Uterus (tissue), 7 donors: ENCODE measurements around the gene TMEM45B.

GRCh38 chr11:129323845-129324472 lies 51.7 kb upstream of the BARX2 start:
- PRO-cap, 4 experiments = no peak in any of the 4 experiments
- RAMPAGE, long total RNA, 2 experiments = no peak in any of the 2 experiments
- RRBS = no CpG with 5 or more reads among the region's 12 CpGs

- PRO-cap, 4 experiments = no peak in any of the 4 experiments
- RAMPAGE, long total RNA, 2 experiments = no peak in any of the 2 experiments
- RRBS = no CpG with 5 or more reads among the region's 6 CpGs
Measured at GRCh38 chr11:129427270-129427941, 51.8 kb downstream of the BARX2 start.

DNA sequence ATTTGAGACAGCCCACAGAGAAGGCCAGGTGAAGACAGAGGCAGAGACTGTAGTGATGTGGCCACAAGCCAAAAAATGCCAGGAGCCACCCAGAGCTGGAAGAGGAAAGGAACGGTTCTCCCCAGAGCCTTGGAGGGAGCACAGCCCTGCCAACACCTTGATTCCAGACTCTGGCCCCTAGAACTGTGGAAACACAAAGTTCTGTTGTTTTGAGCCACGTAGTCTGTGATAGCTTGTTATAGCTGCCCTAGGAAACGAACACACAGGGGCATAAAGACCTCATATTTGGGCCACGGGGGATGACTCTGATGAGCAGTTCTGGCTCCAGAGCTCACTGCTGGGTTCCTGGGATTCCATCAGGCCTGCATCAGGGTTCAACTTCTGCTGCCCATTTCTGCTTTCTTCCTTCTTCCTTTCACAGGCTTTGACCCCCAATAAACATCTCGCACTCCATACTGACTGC lies 167.5 kb downstream of the BARX2 start:
- PRO-cap, 4 experiments = no peak in any of the 4 experiments
- RAMPAGE, long total RNA, 2 experiments = no peak in any of the 2 experiments
- RRBS = no CpG with 5 or more reads among the region's 5 CpGs

- PRO-cap, 4 experiments = peak in 2 of 4 experiments; most common plus-strand start chr11:129815850 (in 2)
- RAMPAGE, long total RNA, 2 experiments = no peak in any of the 2 experiments
- RRBS = 17% methylated on average over 4 of the region's 58 CpGs
Measured at GRCh38 chr11:129815402-129816189, at the start of gene TMEM45B. Gene TMEM45B (plus strand): TSS chr11:129815848.

GRCh38 chr11:129828215-129828854 lies 12.7 kb downstream of the TMEM45B start:
- PRO-cap, 4 experiments = peak in 2 of 4 experiments; most common minus-strand start chr11:129828573 (in 2)
- RAMPAGE, long total RNA, 2 experiments = no peak in any of the 2 experiments
- RRBS = no CpG with 5 or more reads among the region's 10 CpGs

GRCh38 chr11:130001205-130001930 lies 1.3 kb downstream of the PRDM10 start:
- PRO-cap, 4 experiments = peak in 4 of 4 experiments; most common plus-strand start chr11:130001436 (in 3); most common minus-strand start chr11:130001851 (in 2)
- RAMPAGE, long total RNA, 2 experiments = no peak in any of the 2 experiments
- RRBS = 2% methylated on average over 13 of the region's 31 CpGs

DNA sequence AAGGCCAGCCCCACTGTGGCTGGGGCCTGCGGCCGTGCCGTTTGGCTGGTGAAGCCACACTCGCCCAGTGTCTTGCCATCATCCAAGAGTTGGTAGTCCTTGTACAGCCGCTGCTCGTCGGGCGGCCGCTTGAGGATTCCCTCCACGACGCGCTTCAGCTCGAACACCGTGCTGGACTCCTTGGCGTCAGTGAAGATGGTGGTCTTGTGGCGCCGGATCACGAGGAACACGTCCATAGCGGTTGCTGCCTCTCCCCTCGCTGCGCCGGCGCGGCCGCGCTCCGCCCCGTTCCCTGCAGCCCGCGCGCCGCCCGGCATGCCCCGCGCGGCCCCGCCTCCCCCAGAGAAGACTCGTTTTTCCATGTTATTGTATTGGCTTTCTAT lies 30.3 kb upstream of the PRDM10 start:
- PRO-cap, 4 experiments = no peak in any of the 4 experiments
- RAMPAGE, long total RNA, 2 experiments = no peak in any of the 2 experiments
- RRBS = 87% methylated on average over 18 of the region's 39 CpGs

GRCh38 chr11:130085924-130086374 lies 16.3 kb downstream of the APLP2 start:
- PRO-cap, 4 experiments = no peak in any of the 4 experiments
- RAMPAGE, long total RNA, 2 experiments = no peak in any of the 2 experiments
- RRBS = no CpG with 5 or more reads among the region's 6 CpGs

GRCh38 chr11:130123188-130124008 lies 36.2 kb upstream of the ST14 start:
- PRO-cap, 4 experiments = no peak in any of the 4 experiments
- RAMPAGE, long total RNA, 2 experiments = no peak in any of the 2 experiments
- RRBS = 100% methylated on average over 2 of the region's 35 CpGs

GRCh38 chr11:130139478-130139925 lies 20.1 kb upstream of the ST14 start:
- PRO-cap, 4 experiments = no peak in any of the 4 experiments
- RAMPAGE, long total RNA, 2 experiments = no peak in any of the 2 experiments
- RRBS = no CpG with 5 or more reads among the region's 13 CpGs

- PRO-cap, 4 experiments = no peak in any of the 4 experiments
- RAMPAGE, long total RNA, 2 experiments = no peak in any of the 2 experiments
- RRBS = no CpG with 5 or more reads among the region's 8 CpGs
Measured at GRCh38 chr11:130171172-130171991, 11.8 kb downstream of the ST14 start.

DNA sequence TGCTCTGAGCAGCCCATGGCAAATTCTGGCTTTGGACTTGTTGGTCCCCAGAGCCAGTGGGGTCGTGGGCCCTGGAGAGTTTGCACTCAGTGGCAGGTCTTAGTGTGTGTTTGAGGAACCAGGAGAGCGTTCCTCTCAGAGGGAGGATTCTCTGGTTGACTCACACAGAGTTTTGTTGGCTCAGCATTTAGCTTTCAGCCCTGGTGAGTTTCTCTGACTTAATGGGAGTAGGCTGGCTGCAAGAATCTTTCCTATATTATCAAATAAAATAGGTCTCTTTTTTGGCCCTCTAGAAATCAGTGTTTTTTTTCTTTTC lies 20.9 kb downstream of the ST14 start:
- PRO-cap, 4 experiments = no peak in any of the 4 experiments
- RAMPAGE, long total RNA, 2 experiments = no peak in any of the 2 experiments
- RRBS = no CpG with 5 or more reads among the region's 2 CpGs

DNA sequence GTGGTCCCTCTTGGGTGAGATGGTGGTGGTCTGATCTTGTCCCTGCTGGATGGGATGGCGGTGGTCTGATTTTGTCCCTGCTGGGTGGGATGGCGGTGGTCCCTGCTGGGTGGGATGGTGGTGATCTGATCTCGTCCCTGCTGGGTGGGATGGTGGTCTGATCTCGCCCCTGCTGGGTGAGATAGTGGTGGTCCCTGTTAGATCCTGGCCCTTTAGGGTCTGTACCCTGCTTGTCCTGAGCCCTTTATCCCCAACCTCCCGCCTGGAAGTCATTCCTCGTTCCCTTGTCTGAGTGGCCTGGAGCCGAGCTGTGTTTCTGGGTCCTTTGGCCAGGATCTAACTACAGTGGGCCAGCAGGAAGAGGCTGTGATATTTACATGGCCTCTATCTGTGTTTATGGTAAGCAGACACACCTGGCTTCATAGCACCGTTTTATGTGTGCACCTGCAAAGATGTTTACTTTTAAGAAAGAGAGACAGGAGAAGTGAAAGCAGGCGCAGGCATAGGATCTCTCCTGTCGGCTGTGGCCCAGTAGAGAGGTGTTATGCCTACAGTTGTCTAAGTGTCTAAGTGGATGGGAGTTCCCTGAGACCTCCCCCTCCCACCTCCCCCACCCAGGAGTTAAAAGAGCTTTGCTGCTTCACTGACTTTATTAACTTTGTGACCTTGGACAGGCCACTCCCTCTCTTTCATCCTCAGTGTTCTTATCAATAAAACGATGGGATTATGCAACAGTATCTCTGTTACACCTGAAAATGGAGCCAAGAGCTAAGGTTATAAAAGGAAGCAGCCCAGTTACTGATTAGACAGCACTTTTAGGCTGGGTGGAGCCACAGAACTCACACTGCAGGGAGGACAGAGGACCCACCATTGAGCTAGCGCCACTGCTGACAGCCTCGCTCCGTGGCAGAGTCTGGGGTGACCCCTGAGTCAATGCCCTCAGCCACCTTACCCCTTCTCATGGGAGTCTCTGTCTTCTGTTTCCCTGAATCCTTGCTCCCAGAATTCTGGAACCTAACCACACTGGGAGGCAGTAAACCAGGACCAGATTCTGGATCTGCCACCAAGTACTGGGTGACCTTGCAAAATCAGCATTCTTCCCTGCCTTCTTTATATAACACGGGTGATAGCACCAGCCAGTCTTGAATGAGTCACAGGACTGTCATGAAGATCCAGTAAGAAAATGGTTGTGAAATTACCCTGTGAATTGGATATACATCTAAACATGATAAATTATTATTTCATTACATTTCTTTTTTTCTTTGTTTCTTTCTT lies 21.9 kb downstream of the ST14 start:
- PRO-cap, 4 experiments = no peak in any of the 4 experiments
- RAMPAGE, long total RNA, 2 experiments = no peak in any of the 2 experiments
- RRBS = no CpG with 5 or more reads among the region's 15 CpGs

- PRO-cap, 4 experiments = no peak in any of the 4 experiments
- RAMPAGE, long total RNA, 2 experiments = no peak in any of the 2 experiments
- RRBS = no CpG with 5 or more reads among the region's 2 CpGs
Measured at GRCh38 chr11:130418597-130418857, 9.9 kb downstream of the ADAMTS8 start.

GRCh38 chr11:130418923-130419176 lies 9.6 kb downstream of the ADAMTS8 start:
- PRO-cap, 4 experiments = no peak in any of the 4 experiments
- RAMPAGE, long total RNA, 2 experiments = no peak in any of the 2 experiments
- RRBS = no CpG with 5 or more reads among the region's 13 CpGs

GRCh38 chr11:130457736-130458183 lies 9.3 kb downstream of the ADAMTS15 start:
- PRO-cap, 4 experiments = peak in 1 of 4 experiments; most common plus-strand start chr11:130457900 (in 1)
- RAMPAGE, long total RNA, 2 experiments = no peak in any of the 2 experiments
- RRBS = 50% methylated on average over 1 of the region's 12 CpGs

GRCh38 chr11:130478142-130478992 lies 29.9 kb downstream of the ADAMTS15 start:
- PRO-cap, 4 experiments = no peak in any of the 4 experiments
- RAMPAGE, long total RNA, 2 experiments = no peak in any of the 2 experiments
- RRBS = no CpG with 5 or more reads among the region's 16 CpGs

DNA sequence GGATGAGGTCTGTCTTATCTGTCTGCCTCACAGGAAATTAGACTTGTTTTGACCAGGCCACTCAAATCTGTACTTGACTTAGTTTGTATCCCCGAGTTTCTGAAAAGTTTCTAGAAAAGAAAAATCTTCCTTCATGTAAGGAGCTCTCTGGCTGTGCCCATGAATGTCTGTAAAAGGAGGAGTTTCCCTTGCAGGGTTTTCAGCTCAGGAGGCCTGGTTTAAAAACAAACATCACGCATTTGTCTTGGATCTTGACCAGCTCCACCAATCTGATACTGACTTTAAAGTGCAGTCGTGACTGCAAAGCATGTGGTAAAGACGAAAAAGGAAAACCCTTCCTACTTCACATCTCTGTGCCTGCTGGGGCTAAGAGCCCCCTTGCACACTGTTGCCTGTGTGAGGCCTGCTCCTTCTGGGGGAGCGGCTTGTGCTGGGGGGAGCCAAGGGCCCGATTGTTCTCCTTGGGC lies 61.9 kb downstream of the ADAMTS15 start:
- PRO-cap, 4 experiments = peak in 3 of 4 experiments; most common plus-strand start position 303 of the sequence (in 1); most common minus-strand start position 161 of the sequence (in 2)
- RAMPAGE, long total RNA, 2 experiments = no peak in any of the 2 experiments
- RRBS = no CpG with 5 or more reads among the region's 6 CpGs

DNA sequence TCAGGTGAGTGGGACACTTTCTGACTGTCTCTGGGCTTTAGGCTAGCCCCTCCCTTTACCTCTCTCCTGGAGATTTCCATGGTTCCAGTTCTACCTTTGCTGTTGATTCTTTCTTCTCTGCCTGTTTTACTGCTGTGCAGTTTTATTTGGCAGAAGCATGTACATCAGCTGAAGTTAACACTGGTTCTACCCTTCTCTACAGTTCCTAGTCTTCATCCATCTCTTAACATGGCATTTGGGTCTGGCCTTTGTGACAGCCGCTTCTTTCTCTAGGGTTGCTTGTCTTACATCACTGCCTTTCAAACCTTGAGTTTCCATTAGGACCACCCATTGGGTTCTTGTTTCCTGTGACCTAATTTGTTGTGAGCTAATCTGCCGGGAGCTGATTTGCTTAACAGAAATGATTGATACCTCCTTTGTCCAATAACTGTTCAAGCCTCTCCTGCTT lies 131.1 kb downstream of the SNX19 start:
- PRO-cap, 4 experiments = no peak in any of the 4 experiments
- RAMPAGE, long total RNA, 2 experiments = no peak in any of the 2 experiments
- RRBS = no CpG with 5 or more reads among the region's 2 CpGs

DNA sequence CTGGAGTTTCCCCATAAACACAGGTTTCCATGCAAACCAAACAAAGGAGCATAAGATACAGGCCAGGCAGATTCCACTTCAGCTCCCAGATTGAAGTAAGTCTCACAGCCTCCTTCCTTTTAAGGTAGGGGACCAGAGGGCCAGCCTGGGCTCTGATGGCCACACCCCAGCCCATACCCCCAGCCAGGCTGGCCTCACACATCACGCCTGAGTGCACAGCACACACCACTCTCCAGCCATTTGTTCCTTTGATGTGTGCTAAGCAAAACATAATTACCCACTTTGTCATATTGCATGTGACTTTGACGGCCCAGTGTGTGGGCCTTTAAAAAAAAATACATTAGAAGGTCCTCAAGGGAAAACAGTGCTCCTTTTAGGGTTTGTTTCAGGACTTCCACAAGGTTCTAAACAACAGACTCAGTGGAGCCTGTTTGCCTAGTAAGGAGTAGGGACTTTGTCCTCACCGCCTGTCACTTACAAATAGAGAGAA lies 518.8 kb downstream of the NTM start:
- PRO-cap, 4 experiments = peak in 1 of 4 experiments; most common plus-strand start position 199 of the sequence (in 1)
- RAMPAGE, long total RNA, 2 experiments = no peak in any of the 2 experiments
- RRBS = no CpG with 5 or more reads among the region's 3 CpGs